H4 (cell line): ENCODE measurements around the gene SLC7A1.

GRCh38 chr13:27477251-27477864, 27.0 kb upstream of the MTIF3 start:
- RAMPAGE, long total RNA, result no peak

- RAMPAGE, long total RNA, result no peak
Measured at GRCh38 chr13:27559824-27560137, 60.5 kb downstream of the LNX2 start.

DNA sequence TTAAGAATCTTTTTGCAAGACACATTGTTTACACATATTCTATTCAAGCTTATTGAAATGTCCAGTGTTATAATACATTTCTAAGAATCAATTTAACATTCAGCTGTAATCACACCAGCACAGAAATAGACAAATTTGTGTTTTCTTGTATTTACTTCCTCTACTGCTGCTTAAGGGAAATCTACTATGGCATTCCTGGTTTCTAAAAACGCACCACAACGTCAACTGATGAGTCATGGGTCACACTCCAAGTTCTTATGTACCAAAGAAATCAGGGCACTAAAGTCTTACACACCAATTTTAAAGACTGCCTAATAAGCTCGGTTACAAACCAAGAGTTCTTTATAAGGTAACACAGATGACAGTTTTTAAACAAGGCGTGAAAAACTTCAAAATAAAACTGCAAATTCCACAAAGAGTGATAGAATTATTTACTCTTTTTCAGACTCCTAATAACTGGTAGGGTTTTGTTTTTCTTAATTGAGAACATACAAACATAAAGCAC, 13.2 kb downstream of the LNX2 start:
- RAMPAGE, long total RNA, result no peak

GRCh38 chr13:27620648-27621277, 434 bp upstream of the LNX2 start:
- RAMPAGE, long total RNA, result no peak

- RAMPAGE, long total RNA, result no peak
Measured at GRCh38 chr13:27744802-27745371, 47.4 kb upstream of the GSX1 start.

GRCh38 chr13:27962180-27962824, 6.8 kb downstream of the CDX2 start:
- RAMPAGE, long total RNA, result no peak

DNA sequence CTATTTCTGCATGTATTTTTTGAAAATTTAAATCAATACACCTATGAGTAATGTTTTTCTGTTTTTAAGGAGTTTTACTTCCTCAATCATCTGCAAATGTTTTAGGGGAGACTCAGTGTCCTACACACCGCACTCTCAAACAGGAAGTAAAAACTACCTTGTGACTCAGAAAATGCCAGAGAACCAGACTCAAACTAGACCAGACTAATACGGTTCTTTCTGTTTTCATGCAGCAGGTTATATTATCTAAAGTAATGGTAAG, 52.6 kb downstream of the FLT3 start:
- RAMPAGE, long total RNA, result no peak

- RAMPAGE, long total RNA, result no peak
Measured at GRCh38 chr13:28099827-28100154, 585 bp downstream of the FLT3 start.

GRCh38 chr13:28188164-28188583, 49.8 kb downstream of the PAN3 start:
- RAMPAGE, long total RNA, result no peak

GRCh38 chr13:28394357-28394965, 100.5 kb downstream of the FLT1 start:
- RAMPAGE, long total RNA, result no peak

- RAMPAGE, long total RNA, result no peak
Measured at GRCh38 chr13:28429488-28430502, 65.1 kb downstream of the FLT1 start.

- RAMPAGE, long total RNA, result no peak
Measured at GRCh38 chr13:28495845-28496181, 885 bp upstream of the FLT1 start.

DNA sequence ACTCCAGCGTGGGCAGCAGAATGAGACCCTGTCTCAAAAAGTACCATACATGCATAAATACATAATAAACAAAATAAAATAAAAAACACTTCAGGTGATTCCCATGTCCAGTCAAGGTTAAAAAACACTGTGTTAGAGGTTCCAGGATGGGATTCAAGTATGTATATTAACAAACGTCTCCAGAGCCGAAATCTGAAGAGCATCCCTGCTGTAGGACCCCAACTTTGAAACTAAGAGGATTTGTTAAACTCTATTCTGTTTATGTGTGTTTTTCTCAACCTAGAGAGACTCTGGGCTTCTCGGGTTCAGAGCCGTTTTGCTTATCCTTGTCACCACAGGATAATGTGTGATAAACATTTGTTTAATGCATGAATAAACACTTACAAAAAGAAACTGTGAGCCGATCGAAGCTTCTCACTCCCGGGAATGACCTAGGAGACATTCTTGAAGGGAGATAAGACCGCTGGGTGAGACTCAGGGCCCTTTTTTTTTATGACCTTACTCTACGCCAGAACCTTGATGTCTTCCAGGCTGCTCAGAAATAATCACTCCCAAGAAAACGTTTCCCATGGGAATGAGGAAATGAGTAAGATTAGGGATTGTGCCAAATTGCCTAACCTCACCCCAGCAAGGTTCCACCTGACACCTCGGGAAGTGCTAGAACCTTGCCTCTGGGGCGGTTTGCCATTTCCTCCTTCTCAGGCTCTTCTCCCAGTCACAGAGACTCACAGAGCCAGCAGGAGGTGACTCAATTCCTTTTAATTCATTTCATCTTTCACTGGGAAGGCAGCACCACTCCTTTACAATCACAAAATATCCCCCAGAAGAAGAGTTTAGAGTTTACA, 2.4 kb downstream of the SLC46A3 start:
- RAMPAGE, long total RNA, result no peak

GRCh38 chr13:29140257-29140848, 320.2 kb downstream of the MTUS2 start:
- RAMPAGE, long total RNA, result no peak

GRCh38 chr13:29513936-29514722, 81.4 kb downstream of the SLC7A1 start:
- RAMPAGE, long total RNA, result no peak

- RAMPAGE, long total RNA, result no peak
Measured at GRCh38 chr13:29543476-29543964, 52.0 kb downstream of the SLC7A1 start.

- RAMPAGE, long total RNA, result no peak
Measured at GRCh38 chr13:29595303-29596141, at the start of gene SLC7A1. SLC7A1 (minus strand) TSS chr13:29595688.

DNA sequence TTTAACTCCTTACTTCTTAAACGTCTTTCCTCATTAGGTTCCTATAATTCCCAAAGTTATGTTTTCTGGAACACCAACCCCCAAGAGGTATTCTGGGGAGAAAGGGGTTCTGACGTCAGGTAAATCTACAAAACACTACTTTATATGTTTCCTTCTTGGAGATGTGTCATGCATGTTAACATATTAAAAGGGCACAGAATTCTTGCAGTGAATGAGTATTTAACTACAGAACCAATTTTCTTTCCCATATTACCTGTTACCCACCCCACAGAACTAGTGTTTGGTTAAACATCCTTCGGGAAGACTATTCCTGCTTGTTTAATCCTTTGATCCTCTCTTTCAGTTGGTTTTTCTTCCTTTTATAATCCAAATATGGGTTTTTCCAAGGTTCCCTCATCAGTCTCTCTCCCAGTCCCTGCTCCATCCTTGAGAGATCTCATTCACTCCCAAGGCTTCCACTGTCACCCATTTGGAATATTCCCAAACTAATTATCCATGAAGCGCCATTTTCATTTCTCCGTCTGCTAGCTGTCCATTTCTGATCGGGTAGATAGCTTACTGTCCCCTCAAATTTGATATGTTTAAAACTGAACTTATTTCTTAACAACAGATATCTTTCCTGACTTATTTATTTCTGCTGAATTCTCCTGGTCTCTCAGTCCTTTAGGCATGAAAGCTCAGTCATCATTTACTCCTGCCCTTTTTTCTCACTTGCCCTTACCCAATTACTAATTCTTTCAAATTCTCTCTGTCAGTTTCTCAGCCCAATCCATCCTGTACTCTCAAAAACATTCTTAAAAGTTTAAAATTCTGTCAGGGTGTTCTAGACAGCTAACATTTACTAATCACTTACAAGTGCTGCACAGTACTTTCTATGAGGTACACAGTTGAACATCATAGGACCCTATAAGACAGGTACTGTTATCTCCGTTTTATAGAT, 59.7 kb downstream of the UBL3 start:
- RAMPAGE, long total RNA, result no peak

DNA sequence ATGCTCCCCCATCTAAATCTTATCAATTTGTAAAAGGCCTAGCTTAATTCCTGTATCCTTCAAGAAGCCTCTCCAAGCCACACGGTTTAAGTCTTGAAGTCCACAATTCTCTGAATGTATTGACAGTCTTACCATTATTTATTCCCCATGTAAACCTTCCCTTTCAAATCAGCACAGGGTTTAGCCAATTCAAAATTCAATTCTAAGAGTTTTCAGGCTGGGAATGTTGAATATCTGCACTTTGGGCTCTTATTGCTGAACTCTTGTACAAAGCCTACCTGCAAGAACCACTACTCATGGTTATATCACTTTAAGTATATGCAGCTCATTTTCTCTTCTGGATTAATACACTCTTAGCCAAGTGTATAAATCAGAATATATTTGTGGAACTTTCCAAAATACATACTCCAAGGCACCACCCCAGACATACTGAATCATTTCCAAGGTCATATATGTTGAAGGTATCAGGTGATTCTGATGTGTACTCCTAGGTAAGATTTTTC, 38.3 kb downstream of the UBL3 start:
- RAMPAGE, long total RNA, result no peak

GRCh38 chr13:29848536-29848905, 1.9 kb downstream of the UBL3 start:
- RAMPAGE, long total RNA, result no peak